Hair follicle dermal papilla cell (primary cell): ENCODE measurements around the genes UBE3D, DOP1A and CFAP206.

DNA sequence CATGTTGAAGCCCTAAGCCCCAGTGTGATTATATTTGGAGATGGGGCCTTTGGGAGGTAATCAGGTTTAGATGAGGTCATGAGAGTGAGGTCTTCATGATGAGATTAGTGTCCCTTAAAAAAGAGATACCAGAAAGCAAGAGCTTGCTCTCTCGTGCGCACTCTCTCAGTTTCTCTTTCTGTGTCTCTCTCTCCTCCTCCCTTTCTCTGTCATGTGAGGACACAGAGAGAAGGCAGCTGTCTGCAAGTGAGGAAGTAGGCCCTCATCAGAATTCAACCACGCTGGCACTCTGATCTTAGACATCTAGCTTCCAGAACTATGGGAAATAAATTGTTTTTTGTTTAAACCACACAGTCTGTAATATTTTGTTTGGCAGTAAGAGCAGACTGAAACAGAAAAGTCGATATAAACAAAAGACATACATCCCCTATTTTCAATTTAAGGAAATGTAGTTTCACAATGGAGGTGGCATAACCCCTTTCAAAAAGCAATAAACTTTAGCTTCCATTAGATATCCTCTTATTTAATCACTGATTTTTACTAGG lies 180.5 kb downstream of the IBTK start:
- CAGE, long polyA plus RNA, result no peak

DNA sequence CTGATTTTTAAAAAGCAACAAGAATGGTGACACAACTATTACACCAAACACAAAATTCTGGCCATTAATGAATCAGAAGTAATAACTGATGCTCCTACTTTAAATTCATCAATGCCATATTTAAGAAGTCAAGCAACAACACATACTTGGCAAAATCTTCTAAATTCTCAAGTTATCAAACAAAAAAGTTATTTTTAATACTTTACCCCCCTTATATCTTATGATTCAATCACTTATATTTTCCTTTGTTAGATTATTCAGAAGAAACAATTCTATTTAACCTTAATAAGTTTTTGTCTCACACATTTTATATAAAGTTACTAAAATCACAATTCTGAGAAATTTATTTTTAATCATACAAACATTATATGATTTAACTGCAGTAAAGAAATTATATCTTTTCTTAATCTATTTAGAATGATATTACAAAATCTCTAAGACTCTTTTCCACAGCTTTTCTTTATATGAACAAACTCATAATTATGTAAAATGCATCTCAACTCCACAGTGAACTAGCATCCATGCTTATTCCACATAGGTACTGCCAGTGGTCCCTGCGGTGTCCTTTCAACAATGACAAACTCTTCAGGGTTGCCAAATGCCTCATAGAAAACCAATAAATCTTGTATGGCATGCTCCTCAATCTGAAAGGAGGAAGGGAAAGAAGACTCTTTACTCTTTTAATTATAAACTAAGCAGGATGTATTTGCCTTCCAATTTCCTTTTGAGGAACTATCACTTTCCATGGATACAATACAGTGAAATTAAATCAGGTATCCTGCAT lies 76.4 kb downstream of the IBTK start:
- CAGE, long polyA plus RNA, result no peak

- CAGE, long polyA plus RNA, result no peak
Measured at GRCh38 chr6:82211197-82211772, 36.3 kb downstream of the IBTK start.

GRCh38 chr6:82558264-82558523 lies 194.6 kb downstream of the TPBG start:
- CAGE, long polyA plus RNA, result no peak

DNA sequence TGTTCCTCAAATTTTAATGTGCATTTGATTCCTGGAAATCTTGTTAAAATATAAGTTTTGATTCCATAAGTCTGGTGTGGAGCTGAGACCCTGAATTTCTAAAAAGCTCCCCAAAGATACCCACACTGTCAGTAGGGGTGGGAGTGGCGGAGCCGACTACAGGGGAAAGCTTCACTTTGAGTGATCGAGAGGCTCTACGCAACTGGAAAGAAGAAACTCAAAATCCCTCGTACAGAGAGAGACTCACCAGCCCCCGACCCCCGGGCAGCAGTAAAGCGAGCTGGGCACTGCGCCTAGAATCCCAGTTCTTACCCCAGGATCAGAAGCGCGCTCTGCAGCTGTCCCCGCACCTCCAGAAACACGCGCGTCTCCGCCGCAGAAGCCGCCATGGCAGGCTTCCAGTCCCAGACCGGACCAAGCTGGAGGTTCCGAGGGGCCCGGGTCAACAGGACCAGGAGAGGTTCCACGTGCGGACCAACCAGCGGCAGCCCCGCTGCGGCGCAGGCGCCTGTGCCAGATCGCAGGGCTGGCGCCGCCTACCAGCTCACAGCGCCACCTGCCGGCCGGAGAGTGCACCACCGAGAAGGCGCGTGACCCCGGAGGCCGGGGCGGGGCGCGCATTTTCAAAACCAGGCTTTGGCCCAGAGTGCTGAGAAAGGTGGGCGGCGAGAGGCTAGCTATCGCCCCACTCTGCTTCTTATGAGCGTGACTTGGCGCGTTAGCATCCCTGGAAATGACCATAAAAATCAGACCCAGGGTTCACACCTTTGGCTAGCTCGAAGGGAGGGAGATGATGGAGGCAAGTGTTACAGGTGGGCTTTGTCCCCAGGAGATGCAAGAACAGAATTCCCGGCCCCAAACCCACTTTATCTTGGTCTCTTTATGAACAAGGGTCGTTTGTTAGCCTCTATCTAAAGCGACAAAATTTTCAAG lies at the start of gene UBE3D:
Gene UBE3D, minus strand, starts transcription at position 512 of the 933 bp plus-strand sequence.
- CAGE, long polyA plus RNA, result no peak

- CAGE, long polyA plus RNA, result no peak
Measured at GRCh38 chr6:83067216-83068537, at the start of gene DOP1A. DOP1A (plus strand) TSS chr6:83067671.

GRCh38 chr6:84026872-84027338 lies 6.7 kb upstream of the MRAP2 start:
- CAGE, long polyA plus RNA, result no peak

GRCh38 chr6:84184121-84185391 lies 42.9 kb downstream of the CEP162 start:
- CAGE, long polyA plus RNA, result no peak

DNA sequence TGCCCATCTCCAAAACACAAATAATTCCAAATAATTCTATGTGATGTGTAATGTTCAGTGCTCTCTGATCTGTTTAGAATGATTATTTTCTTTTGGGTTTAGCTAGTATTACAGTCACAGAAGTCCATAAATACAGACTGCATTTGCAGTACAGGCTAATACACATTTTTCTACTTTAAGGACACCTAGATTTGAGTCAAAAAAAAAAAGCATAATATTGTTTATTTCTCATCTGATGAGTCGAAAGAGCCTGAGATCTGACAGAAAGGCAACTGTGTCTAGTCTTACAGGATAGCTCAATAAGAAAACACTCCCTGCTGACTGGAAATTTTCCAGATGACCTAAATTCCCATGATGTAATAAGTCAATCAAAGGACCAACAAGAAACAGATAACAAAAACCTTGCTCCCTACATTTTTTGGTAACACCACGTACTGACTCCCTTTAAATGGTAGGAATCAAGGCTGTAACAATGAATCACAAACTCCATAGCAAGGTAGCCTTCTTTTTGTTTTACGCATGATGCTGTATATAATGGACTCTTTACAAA lies 12.3 kb downstream of the TBX18 start:
- CAGE, long polyA plus RNA, result no peak

GRCh38 chr6:85451625-85451839 lies 1.6 kb downstream of the NT5E start:
- CAGE, long polyA plus RNA, result no peak

DNA sequence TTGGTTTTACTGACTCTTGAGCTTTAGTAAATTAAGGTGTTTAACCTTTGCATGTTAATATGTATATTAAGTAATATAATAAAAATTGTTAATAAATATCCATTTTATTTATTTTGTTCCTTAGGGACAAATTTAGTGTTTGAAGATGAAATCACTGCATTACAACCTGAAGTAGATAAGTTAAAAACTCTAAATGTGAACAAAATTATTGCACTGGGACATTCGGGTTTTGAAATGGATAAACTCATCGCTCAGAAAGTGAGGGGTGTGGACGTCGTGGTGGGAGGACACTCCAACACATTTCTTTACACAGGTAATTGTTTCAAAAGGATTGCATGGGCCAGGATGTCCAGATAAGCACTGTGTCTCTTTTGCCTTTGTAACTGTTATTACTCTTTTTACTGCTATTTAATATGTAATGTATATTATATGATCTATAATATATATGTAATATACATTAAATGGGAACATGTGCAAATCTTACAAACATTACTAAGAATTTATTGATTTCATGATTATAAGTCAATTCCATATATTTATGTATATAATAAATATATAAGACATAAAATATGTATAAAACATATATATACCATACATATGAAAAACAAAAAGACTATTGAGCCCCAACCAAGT lies 21.3 kb downstream of the NT5E start:
- CAGE, long polyA plus RNA, result no peak

GRCh38 chr6:85642662-85642754 lies 178 bp downstream of the SYNCRIP start:
- CAGE, long polyA plus RNA, result no peak

GRCh38 chr6:86026877-86027260 lies 384.2 kb upstream of the SYNCRIP start:
- CAGE, long polyA plus RNA, result no peak

- CAGE, long polyA plus RNA, result no peak
Measured at GRCh38 chr6:86306509-86306788, 630.9 kb upstream of the HTR1E start.

DNA sequence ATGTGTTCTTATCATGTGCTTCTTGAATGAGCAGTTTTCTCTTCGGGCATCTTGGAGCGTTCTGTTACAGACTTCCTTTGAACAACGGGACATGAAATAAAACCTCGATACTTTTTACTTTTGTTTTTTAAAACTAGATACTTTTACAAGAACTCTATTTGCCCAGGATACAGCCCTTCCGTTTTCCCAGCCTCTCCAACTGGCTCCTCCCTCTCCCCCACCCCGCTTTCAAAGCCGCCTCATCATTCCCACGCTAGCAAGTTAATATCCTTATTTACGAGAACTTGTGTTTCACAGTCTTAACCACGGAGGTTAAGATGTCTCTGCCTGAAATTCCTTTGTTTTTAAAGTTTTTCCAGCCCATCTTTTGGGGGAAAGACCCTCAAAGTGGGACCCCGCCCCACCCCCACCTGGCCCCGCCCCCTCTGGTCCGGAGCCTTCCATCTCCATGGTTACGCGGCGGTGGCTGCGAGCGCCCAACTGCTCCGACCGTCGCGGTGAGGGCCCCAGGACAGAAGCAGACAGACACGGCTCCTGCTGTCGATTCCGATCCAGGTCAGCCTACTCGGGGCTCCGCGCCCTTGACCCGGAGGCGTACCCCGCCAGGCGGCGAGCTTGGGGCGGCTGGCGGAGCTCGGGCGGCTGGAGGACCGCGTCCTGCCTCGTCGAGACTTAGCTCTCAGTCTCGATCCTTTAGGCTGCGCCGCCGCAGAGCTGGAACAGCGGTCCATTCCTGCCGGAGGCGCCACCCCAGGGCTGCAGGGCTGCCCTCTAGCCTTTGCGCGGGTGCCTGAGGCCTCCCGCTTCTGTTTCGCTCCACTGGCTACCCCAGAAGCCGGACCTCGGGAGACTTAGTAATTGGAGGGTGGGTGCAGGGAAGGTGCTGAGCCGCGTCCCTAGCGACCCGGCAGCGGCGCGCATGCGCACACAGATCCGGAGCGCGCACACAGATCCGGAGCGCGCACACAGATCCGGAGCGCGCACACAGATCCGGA lies at the start of gene CFAP206:
Gene CFAP206, plus strand, starts transcription at position 438 of the 995 bp plus-strand sequence.
- CAGE, long polyA plus RNA, result no peak

DNA sequence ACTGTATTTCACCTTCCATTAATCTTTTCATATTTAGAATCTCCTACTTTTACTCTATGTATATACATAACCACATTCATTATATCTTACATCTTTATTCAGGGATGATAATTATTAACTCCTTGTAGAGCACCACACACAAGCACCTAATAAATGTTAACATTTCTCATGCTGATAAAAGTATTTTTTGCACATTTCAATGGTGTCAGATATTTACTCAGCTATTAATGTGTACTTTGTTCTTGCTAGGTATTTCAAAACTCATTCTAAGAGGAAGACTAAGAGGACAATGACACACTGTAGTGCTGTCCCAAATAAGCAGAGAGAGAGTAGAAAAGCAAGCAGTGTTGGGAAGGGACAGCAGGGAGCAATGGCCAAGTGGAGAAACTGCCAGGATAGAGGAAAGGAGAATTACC lies 55.5 kb downstream of the RARS2 start:
- CAGE, long polyA plus RNA, result no peak

- CAGE, long polyA plus RNA, result no peak
Measured at GRCh38 chr6:88008802-88009140, 38.9 kb upstream of the SPACA1 start.

DNA sequence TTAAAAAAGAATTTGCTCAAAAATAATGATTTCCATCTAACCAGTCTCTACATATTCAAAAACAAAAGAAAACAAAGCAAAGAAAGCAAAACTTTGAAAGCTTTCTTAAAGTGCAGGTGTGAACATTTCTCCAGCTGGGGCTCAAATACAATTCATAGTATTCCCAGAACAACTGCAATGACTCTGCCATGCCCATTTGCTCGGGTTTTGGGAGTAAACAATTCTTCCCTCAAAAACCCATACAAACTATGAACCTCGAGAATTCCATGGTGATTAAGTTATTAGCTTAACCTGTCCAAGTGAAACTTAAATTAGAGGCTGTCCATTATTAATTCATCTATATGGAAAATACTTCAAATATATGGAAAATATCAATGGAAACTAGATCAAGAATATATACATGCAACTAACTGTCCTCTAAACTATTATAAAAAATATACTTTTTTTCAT lies 5.0 kb downstream of the CNR1 start:
- CAGE, long polyA plus RNA, result no peak

GRCh38 chr6:88165775-88166142 lies 388 bp downstream of the CNR1 start:
- CAGE, long polyA plus RNA, result no peak

DNA sequence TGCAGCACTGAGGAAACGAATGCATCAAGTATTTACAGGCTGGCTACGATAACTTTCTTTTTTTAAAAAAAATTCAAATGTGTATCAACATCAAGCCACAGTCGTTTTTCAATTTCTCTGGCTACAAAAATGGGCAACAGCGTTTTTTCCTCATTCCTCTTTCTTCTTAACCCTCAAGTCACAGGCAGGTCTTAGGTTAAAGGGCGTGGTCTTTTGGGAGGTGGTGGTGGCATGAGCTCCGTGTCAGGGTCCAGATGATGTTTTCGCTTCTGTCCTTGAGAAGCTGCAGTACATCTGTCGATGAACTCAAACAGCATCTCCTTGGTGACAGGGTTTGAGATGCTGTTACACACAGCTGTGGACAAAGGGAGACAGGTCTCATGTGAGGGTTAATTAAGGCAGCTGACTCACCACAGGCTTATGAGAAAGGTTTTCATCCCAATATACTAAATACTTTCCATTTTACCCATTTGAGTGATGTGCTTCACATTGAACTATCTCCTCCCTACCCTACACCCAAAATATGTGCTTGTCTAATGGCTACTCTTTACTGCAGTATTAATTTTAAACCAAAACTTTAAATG lies 350.8 kb downstream of the RNGTT start:
- CAGE, long polyA plus RNA, result no peak